Neuron (in vitro differentiated cells): ENCODE measurements around a stretch of chr4.

GRCh38 chr4:16857325-16857973 is 41.0 kb downstream of the LDB2 start:
- PRO-cap = no peak

- PRO-cap = no peak
These were observed 2.1 kb upstream of the LDB2 start for GRCh38 chr4:16900618-16900846.

DNA sequence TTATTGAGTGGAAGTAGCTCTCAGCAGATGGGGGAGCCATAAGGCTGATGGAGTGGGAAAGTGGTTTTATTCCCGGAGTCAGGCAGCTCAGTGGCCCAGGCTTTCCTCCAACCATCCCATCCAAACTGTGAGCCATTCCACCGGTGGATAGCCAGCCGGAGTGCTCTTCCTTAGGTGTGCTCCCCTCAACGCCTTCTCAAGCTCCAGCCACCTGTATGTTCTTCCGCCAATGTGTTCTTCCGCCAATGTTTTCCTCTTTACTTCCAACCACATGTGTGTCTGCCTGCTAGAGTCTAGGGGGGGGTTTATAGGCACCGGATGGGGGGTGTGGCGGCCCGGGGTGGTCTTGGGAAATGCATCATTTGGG is 74.7 kb downstream of the QDPR start:
- PRO-cap = no peak

- PRO-cap = no peak
These were observed 19.7 kb downstream of the QDPR start for GRCh38 chr4:17492148-17492543.

- PRO-cap = no peak
These were observed 1.7 kb downstream of the QDPR start for GRCh38 chr4:17510034-17510687.

DNA sequence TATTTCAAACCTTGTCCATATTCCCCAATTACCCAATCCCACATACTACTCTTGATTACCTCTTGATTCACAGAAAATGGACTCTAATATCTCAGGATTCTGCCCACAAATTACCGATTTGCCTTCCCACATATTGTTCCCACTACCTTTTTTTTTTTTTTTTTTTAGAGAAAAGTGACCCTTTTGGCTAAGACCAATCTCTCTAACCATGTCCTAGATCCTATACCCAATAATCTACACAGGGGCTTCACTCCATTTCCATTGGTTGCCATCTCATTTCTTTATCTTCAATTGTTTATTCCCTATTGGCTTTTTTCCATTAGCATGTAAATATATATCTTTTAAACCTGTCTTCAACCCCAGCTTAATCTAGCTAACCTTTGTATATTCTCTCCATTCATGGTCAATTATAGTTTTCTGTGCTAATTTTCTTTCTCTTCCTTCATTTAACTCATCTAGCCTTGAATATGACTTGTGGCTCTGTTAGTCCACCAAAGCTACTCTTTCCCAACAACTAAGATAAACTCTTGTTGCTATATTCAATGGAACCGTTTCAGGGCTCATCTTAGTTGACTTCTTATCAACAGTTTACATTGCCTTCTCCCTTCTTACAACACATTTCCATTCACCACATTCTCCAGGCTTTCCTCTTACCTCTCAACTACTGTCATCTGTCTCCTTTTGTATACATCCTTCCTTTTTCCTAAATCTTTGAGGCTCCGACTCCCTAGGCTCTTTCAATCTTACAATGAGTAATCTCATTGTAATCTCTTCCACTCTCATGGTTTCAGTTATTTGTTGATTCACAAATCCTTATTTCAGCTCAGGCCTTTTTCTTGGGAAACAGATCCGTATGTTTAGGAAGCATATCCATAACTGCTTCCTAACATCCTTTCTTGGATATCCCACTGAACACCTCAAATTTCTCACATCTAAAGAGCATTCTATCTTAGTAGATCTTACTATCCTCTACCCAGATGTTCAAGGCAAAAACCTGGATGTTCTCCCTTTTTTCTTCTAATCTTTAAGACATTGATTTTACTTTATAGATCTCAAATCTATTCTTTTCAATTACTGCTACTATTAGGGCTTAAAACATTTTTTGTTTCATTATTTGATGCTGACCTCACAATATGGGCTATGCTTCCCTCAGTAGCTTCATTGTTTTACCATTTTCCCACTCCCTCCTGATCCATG is 58.5 kb downstream of the NCAPG start:
- PRO-cap = no peak

- PRO-cap = no peak
These were observed 1.2 kb upstream of the LCORL start for GRCh38 chr4:18022747-18023092.

DNA sequence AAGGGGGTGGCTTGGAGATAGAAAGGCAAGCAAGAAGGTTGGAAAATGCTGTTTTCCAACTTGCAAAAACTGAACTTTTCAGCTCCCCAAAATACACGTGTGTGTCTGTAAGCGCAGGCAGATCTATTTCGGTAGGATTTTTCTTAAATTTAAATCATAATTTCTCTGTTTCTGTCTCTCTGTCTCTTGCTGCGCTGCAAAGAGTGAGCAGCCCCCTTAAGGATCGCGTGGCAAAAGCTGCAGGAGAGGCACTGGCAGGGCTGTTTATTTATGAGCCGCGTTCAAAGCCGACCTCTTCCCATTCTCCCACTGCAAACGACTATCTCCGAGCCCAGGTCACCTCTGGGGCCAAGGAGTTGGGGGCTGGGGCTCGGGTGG is 433 bp upstream of the SLIT2 start:
- PRO-cap = no peak

DNA sequence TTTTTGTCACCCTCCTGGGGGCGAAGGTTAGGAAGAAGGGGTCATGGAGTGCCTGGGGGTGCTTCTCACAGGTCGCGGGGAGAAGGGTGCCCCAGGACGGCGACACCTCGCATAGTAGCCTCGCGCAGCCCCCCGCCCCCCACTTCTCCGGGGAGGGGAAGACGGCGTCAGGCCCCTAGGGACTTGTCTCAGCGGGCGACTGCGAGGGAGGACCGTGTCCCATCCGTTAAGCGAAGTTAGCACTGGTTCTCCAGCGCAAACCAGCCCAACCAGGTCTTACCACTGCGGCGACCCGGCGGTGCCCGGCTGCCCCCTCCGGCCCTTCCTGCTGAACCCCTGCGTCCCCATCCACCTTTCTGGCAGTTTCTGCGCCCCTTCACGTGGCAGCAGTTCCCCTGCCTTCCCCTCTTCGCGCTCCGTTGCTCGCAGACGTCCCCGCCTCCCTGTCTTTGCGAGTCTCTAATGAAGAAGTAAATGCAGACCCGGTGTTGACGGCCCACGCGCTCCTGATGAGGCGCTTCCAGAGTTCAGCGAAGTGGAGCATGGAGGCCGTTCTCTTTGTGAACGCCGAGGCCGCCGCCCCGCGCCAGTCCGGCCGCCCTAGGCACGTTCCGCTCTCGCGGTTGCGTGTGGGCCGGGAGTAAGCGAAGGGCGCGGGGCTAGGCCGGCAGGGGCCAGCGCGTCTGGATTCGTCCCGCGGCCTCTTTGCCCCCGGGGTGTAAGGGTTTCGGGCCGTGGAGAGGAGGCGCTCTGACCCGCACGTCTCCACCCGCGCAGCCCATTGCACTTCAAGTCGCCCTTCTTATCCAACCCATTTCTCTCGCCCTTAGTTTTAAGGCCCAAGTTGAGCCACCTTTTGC is 3.0 kb downstream of the SLIT2 start:
- PRO-cap = no peak

GRCh38 chr4:22395263-22396006 is 120.4 kb downstream of the ADGRA3 start:
- PRO-cap = no peak

GRCh38 chr4:22399441-22400089 is 116.3 kb downstream of the ADGRA3 start:
- PRO-cap = no peak

GRCh38 chr4:22997219-22997869 is 481.5 kb upstream of the ADGRA3 start:
- PRO-cap = no peak

DNA sequence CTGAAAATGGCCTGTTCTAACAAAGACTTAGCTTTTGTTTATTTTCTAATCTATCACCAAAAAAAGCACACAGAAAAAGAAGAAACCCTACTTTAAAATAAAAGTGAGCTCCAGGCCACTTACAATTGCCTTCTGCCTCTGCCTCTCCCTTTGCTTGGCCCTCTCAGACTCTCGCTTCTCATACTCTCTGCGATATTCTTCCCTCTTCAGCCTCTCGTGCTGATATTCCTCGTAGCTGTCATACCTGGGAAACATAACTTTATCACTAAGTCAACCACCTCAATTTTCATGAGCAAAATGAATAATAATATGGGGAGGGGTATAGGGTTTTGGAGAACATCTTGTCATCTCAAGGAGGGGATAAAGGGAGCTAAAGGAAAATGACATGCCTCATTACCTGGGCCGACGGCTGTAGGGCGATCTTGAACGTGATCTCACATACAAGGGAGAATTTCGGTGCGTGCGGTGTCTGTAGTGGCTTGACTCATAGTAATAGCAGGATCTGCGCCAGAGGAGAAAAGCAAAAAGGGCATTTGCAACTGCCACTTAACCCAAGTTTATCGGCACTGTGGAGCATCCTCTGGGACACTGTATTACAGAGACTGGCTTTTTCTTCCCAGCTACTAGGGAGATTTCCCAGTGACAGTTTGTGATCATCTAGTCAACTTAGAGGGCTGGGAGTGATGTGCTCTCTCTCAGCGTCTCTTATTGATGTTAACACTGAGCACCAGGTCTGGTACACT is 77.1 kb downstream of the PPARGC1A start:
- PRO-cap = no peak

DNA sequence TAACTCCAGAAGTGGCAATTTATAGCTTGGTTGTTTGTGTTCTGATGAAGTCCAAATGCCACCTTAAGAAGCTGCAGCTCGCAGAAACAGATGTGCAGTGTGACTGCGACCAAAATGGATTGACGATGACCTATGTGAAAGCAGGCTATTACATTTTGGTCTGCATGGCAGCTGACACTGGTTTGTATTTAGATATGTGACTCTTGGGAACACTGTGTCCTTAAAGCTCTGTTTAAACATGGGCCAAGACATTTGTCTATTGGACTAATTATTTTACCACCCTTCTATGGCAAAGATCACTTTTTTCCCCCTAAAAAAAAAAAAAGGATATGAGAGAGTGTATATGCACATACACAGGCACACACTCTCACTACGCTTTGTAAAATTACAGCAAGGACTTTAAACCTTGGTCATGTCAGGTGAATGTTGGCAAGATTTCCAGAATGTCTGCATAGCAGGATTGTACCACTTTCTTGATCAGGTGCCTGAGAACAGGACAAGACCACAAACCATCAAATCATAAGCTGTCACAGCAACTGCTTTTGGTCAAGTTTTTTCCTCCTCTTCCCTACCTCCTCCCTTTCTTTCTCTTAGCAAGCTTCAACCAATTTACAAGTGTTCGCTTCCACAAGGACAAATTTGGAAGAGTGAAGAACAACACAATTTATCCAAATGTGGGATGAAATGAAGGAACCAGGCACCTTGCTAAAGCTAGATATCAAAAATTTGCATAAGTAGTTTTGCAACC is 15.4 kb downstream of the PPARGC1A start:
- PRO-cap = no peak

- PRO-cap = no peak
These were observed 346.5 kb upstream of the PPARGC1A start for GRCh38 chr4:24236411-24236743.

- PRO-cap = bidirectional peak, plus-strand start at chr4:24472815, minus-strand start at chr4:24472854; bidirectional peak, plus-strand start at chr4:24473084, minus-strand start at chr4:24473123
These were observed 111.6 kb downstream of the DHX15 start for GRCh38 chr4:24472615-24473281.

GRCh38 chr4:24572675-24573043 is 11.7 kb downstream of the DHX15 start:
- PRO-cap = no peak

- PRO-cap = no peak
These were observed 42.1 kb upstream of the SOD3 start for GRCh38 chr4:24753309-24753583.

GRCh38 chr4:24843981-24844548 is 48.7 kb downstream of the SOD3 start:
- PRO-cap = no peak

GRCh38 chr4:24913231-24913573 is 360 bp upstream of the CCDC149 start:
- PRO-cap = no peak